BJ (cell line): ENCODE data around the gene PCARE.

- CAGE, long polyA plus RNA = no peak
- RRBS = no CpG with 5 or more reads among the region's 16 CpGs
Observed at GRCh38 chr2:28398130-28399294, 5.9 kb downstream of the FOSL2 start.

GRCh38 chr2:28404082-28404866, 11.6 kb downstream of the FOSL2 start:
- CAGE, long polyA plus RNA = no peak
- RRBS = no CpG with 5 or more reads among the region's 20 CpGs

- CAGE, long polyA plus RNA = no peak
- RRBS = no CpG with 5 or more reads among the region's 9 CpGs
Observed at GRCh38 chr2:28413819-28414580, 21.3 kb downstream of the FOSL2 start.

DNA sequence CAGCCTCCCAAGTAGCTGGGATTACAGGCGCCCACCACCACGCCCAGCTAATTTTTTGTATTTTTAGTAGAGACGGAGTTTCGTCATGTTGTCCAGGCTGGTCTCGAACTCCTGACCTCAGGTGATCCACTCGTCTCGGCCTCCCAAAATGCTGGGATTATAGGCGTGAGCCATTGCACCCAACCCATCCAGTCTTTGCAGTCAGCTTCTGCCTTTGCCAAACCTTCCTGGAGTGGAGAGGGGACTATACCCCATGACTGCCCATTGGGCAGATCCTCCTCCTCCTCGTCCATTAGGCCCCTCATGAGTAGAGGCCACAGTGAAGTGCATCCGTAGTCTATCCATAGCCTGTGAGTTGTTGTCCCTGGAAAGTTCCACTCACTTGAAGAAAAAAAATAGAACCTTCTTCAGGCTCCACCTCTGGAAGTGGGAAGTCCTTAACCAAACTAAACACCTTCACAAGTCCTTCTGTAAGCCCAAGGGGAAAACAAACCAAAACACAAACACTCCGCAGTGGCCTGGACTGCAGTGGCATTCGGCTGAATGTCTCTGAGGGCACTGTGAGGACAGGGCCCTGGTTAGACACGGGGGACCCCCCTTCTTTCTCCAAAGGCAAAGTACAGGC, 27.8 kb downstream of the FOSL2 start:
- CAGE, long polyA plus RNA = no peak
- RRBS = no CpG with 5 or more reads among the region's 13 CpGs

GRCh38 chr2:28488323-28488789, 7.5 kb upstream of the PLB1 start:
- CAGE, long polyA plus RNA = no peak
- RRBS = no CpG with 5 or more reads among the region's 5 CpGs

GRCh38 chr2:28781638-28782073, 29.0 kb upstream of the SPDYA start:
- CAGE, long polyA plus RNA = no peak
- RRBS = no CpG with 5 or more reads among the region's 4 CpGs

- CAGE, long polyA plus RNA = no peak
- RRBS = no CpG with 5 or more reads among the region's 11 CpGs
Observed at GRCh38 chr2:28860574-28861300, 9.4 kb downstream of the TRMT61B start.

GRCh38 chr2:28949529-28950282, 31.4 kb upstream of the TOGARAM2 start:
- CAGE, long polyA plus RNA = no peak
- RRBS = no CpG with 5 or more reads among the region's 11 CpGs

DNA sequence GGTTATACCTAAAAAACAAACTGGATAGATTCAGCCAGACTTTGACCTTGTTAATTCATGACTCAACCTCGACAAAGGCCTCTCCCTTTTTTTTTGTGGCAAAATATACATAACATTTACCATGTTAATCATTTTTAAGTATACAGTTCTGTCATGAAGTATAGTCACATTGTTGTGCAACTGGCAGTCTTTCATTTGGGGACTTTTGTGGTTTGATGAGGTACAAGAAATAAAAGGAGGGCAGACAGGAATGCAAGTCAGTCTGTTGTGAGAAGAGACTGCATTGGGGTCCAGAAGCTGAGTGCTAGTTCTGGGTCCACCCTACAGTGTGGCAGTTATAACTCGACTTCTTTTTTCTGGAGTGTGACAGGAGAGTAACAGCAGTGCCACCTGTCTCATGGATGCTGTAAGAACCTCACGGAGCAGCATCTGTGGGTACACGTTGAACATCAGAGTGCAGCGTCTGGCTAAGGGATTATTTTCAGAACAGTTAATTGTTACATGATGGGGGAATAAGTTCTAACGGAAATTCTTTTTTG, 28.5 kb upstream of the TOGARAM2 start:
- CAGE, long polyA plus RNA = no peak
- RRBS = no CpG with 5 or more reads among the region's 6 CpGs

GRCh38 chr2:28976466-28977054, 4.5 kb upstream of the TOGARAM2 start:
- CAGE, long polyA plus RNA = no peak
- RRBS = no CpG with 5 or more reads among the region's 7 CpGs

DNA sequence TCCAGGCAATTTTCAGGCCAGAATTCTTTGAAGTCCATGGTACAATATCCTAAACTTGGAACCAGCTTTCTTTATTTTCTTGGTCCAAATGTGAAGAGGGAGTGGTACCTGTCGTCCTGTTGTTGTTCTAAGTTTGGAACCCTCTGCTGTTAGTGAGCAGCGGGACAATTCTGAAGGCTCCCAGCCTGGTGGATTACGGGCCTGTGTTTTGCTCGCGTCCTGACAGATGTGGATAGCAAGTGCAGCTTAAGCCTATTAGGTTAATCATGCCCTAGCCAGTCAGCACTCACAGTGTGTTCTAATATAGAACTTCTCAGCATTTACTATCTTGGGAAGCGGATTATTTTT, at the start of gene PCARE:
TSS of gene PCARE (minus strand) at position 172 of the 348 bp plus-strand sequence.
- CAGE, long polyA plus RNA = no peak
- RRBS = no CpG with 5 or more reads among the region's 6 CpGs

GRCh38 chr2:29117511-29118552, 2.6 kb downstream of the CLIP4 start:
- CAGE, long polyA plus RNA = no peak
- RRBS = no CpG with 5 or more reads among the region's 7 CpGs

DNA sequence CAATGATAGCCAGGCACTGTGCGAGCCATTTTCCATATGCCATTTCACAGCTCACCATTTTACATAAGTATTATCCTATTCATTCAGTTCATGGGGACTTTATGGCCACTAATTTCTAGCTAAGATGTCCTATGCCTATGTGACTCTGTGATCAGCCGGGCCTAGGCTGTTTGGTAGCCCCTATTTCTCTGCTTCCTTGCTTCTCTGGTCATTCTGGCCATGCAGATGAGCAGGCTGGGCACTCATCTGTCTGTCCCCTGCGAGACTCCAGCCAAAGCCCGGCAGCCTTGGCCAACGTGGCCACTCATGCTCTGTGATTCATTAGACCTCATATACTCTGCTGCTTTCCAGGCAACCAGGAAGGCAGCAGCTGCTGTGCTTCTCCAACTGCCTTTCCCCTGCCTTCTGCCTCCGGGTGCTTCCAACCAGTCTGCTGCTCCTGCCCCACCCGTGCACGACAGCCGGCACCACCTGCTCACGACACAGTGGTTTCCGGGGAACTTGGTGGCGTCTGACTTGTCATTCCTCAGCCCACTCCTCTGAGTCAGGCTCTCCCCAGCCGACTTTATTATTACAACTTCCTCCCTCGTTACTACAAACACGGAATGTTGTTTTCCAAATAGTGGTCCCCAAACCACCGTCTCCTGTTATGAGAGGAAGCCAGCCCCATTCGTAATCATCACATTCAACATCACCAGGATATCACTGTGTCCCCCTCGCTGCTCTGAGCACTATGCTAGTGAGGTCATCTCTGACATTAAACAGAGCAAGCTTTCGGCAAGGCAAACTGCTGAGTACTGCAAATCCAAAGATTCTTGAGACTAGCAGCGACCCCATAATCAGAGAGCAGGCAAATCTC, 392.5 kb downstream of the ALK start:
- CAGE, long polyA plus RNA = no peak
- RRBS = 5% methylated on average over 4 of the region's 20 CpGs

DNA sequence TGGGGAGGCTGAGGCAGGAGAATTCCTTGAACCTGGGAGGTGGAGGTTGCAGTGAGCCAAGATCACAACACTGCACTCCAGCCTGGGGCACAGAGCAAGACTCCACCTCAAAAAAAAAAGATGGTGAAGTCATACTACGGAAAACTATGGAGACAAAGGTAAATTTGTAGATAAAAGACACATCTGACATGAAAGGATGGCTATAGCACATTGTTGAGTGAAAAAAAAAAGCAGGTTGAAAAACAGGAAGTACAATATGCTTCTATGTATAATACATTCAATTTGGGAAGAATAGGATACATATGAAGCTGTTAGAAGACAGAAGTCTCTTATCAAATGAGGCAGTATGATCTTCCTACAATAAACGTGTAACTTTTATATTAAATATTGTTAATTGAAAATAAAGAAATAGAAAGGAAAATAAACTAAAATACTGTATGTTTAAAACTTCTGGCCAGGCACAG, 1.8 kb upstream of the YPEL5 start:
- CAGE, long polyA plus RNA = no peak
- RRBS = no CpG with 5 or more reads among the region's 2 CpGs

DNA sequence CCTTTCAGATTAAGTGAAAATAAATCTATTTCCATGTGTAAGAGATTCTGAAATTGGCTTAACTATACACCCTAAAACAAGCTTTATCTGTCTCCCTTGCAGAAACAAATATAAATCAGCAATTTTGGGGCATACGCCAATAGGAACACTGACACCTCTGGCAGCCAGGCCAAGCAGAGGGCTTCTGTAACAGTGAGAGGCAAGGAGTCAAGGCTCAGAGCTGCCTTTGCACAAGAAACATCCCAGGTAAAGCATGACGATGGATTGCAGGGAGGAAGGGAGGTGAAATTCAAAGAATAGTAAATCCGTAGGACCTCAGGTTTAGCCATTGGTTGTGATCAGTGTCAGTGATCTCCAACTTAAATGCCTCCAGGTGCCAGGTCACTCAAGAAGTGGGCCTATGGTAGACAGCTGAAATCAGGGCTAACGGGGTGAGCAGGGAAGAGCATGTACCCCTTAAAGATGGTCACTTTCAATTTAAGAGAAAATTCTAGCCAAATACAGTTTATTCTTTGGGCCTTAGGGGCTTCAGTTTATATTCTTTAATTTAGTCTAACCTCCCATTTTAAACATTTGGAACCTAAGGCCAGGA, 19.3 kb downstream of the YPEL5 start:
- CAGE, long polyA plus RNA = no peak
- RRBS = no CpG with 5 or more reads among the region's 4 CpGs

DNA sequence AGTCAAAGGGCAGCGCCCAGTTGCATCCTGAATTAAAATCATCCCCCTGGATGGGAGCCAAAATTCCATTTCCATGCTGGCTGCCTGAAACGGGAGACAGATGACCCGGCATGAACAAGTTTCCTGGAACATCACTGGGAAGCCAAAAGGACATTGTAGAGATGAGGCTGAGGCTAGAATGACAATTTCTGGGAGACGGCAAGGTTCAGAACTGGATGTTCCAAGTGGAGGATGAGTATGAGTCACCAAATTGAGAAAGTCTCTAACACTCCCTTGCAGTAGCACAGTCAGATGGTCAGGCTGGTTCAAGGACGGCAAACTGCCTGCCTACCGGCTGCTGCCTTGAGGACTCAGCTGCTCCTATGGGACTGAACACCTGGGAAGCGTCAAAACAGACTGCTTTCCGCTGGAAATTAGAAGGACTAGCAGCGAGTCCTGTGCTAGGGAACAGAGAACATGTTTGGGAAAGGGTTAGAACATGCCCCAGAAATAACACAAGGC, 31.9 kb downstream of the YPEL5 start:
- CAGE, long polyA plus RNA = no peak
- RRBS = no CpG with 5 or more reads among the region's 9 CpGs

DNA sequence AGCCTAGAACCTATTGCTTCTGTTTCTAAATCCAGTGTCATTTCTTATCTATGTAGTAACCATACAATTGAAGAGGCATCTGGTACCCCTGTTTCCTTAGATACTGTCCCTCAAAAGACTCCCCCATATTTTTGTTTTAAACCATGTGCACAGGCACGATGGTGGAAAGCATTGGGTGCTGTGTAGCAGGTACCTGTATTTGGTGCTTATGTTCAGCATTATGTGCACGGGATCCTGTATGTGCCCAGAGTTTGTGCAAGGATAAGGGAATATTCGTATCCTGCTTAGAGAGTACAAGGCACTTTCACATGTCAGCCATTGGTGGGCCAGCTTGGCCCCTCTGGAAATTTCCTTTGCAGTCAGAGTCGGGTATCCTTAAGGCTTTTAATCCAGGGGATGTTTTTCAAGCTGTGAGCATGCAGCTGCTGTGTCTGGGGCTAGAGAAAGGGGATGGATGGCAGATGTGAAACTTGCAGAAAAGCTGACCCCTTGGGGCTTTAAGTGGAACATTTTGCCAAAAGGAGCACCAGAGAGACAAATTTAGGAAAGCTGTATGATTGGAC, 2.1 kb downstream of the LBH start:
- CAGE, long polyA plus RNA = no peak
- RRBS = no CpG with 5 or more reads among the region's 4 CpGs

DNA sequence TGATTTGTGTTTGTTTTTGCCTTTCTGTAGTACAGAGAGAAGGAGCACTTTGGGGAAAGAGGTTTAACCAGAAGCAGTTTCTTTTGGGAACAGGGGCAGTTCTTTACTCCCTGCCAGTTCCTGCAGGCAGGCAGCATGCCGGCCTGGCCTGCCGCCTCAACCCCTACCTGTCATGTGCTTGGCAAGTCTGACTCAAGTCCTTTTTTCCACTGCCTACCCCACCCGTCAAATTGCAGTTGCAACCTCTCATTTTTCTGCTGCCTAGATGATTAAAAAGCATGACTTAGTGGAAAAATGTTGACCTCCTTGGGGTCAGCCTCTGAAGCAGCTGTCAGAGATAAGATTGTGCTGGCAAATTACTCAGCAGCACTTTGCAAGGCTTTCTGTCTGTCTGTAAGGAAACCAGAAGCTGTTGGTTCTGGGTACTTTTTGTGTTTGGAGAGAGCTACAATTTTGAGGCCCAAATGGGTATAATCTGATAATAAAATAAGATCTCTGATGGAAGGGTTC, 21.7 kb downstream of the LBH start:
- CAGE, long polyA plus RNA = no peak
- RRBS = no CpG with 5 or more reads among the region's 3 CpGs

DNA sequence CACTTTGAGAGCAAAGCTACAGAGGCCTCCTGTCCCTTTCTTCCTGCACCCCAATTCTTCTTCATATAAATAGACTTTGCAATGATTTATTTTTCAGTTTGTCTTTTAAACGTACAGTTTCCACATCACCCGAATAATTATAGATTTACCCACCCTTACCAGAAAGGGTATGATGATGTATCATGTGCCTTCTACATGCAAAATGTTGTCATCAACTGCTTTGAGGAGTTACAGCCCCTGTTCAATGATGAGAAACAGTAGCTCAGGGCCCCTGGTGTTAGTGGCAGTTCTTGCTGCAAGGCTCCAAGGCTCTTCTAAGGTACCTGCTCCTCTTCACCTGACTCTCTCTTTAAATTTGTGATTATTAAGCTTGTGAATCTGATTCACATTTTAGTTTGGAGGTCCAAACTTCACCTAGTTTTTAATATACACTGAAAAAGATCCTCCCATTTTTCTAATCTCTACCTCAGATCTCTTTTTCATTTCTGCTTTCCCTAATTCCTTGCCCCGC, 39.7 kb downstream of the LBH start:
- CAGE, long polyA plus RNA = no peak
- RRBS = no CpG with 5 or more reads among the region's 3 CpGs

DNA sequence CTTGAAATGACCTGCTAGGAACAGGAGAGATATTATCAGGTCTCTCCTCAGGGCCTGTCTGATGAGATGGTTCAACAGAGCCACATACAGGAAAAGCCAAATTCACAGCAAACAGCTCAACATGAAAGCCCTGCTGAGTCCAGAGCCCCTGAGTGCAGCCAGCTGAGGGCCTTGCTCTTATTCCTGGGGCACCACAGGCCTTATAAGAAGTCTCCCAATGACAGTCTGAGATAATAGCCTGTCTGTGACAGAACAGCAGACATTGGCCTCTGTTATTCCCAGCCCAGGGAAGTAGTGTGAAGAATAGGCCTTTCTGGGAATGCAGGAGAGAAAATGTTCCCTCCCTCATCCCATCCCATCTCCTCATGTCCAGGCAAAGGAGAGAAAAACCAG, 69.0 kb downstream of the LBH start:
- CAGE, long polyA plus RNA = no peak